Retinal pigment epithelial cell (primary cell): ENCODE data around the gene CROCC.

DNA sequence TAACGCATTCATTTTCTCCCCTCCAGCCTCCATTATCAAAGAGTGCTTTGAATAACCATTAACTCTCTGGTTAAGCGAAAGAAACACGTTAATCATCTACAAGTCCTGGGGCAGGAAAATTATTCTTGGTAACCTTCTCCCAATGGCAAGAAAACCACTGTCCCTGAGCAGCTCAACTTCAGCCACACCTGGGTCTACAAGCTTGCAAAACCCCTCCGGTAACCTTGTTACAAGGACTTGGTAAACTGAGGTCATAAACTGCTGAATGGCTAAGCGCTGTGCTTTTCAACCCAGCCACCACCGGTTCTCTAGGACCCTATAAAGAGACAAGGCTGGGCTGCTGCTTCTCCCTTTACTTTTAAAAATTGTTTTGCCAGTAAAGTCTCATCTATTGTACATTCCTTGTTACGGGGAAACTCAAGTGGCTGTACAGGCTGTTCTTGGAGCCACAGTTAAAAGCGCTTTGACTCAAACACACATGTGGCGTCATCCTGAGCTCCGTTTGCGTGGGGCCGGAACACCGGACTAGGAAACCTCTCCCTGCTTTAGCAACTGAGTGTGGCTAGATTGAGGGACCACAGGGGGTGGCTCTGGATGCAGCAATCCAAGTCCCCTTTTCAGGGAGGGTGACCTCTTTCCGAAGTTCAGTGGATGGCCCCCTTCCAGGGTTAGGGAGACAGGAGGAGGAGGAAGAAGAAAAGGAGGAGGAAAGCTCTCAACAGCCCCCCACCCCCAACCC lies 156.6 kb upstream of the CROCC start:
- RRBS = 95% methylated on average over 1 of the region's 14 CpGs

GRCh38 chr1:16859962-16860448 lies 61.7 kb upstream of the CROCC start:
- RRBS = no CpG with 5 or more reads among the region's 15 CpGs

- RRBS = no CpG with 5 or more reads among the region's 3 CpGs
Measured at GRCh38 chr1:16866966-16867318, 54.8 kb upstream of the CROCC start.

DNA sequence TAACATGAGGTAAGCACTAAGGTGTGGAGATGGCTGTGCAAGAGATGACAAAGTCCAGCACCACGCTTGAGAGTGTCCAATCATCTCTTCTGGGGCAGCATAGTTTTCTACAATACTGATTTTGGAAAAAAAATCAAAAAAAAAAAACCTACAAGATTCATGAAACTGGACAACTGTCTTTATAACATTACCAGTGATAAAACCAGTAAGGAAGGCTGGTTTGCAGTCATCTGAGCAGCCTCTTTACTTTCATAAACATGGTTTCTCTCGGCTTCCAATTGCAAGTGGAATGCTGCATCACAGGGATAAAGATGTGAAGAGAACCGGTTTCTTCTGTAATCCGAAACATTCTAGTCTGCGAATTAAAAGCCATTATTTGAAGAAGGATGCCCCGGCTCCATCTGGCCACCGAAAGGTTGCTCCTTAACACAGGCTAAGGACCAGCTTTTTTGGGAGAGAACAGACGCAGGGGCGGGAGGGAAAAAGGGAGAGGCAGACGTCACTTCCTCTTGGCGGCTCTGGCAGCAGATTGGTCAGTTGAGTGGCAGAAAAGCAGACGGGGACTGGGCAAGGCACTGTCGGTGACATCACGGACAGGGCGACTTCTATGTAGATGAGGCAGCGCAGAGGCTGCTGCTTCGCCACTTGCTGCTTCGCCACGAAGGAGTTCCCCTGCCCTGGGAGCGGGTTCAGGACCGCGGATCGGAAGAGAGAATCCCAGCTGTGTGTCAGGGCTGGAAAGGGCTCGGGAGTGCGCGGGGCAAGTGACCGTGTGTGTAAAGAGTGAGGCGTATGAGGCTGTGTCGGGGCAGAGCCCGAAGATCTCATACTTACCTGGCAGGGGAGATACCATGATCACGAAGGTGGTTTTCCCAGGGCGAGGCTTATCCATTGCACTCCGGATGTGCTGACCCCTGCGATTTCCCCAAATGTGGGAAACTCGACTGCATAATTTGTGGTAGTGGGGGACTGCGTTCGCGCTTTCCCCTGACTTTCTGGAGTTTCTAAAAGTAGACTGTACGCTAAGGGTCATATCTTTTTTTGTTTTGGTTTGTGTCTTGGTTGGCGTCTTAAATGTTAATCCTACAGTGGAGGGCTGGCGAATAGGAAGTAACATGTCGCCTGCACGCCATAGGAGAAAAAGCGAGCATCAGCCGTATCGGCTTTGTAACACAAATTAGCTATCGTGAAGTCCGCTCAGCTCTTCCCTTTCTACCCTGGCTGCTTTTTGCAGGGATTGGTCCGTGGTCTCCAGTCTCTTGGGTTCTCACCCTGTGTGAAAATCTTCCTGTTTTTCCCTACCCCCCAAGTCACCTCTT lies 26.1 kb upstream of the CROCC start:
- RRBS = no CpG with 5 or more reads among the region's 49 CpGs

DNA sequence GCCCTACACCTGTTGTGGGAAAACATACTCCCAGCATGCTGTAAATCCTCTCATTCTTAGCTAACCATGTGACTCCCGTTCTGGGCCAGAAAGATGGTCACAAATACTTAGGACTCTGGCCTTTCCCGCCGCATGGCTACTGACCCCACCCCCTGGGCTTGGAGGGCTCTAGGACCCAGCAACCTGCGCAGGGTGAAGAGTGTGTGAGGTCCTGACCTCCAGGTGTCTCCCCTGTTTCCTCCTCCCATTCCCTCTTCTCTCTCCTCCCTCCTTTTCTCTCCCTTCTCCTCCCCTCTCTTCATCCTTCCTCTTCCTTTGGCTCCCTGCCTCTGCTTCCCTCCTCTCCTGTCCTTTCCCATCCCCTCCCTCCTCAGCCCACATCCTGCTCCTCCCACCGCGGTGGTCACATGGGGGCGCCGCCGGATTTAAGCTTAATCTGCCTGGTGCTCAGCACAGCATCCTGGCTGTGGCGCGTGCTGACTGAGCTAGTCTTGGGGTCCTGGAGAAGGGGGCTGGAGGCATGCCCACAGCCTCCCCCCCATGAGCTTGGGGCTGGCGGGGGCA lies at the start of gene CROCC:
Gene CROCC, plus strand, starts transcription at position 453 of the 564 bp plus-strand sequence.
- RRBS = no CpG with 5 or more reads among the region's 12 CpGs

- RRBS = no CpG with 5 or more reads among the region's 27 CpGs
Measured at GRCh38 chr1:16967937-16968509, 12.4 kb downstream of the MFAP2 start.

DNA sequence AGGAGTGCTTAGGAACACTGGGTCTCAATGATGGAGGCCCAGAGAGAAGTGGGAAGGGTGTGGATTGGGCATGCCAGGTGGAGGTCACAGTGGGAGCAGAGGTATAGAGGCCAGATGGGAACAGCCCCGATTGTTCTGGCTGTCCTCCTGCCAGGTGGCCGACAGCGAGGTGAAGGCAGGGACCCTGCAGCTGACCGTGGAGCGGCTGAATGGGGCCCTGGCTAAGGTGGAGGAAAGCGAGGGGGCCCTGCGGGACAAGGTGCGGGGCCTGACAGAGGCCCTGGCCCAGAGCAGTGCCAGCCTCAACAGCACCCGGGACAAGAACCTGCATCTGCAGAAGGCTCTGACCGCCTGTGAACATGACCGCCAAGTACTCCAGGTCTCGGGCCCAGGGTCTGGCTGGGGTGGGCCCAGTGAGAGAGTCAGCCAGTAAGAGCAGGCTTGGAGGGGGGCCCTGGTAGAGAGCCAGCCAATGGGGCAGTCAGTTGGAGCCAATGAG lies 11.4 kb downstream of the MFAP2 start:
- RRBS = no CpG with 5 or more reads among the region's 12 CpGs

DNA sequence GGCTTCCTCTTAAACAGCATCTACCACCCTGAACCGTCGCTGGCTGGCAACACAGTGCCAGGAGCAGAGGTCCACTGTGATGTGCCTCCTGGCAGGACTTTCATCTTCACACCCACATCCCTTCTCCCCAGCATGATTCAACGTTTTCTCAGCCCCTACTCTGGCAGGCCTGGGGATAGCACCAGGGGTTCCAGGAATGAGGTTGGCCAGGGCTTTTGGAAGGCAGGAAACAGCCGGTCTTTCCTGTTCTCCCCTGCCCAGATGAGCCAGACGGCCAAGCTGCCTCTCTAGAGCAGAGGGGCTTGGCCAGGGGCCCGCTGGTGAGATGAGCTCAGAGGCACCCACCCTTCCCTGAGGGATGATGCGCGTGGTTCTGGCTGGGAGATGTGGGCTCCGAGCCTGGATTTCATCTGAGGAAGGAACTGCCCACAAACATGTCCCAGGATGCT lies 4.3 kb upstream of the MFAP2 start:
- RRBS = no CpG with 5 or more reads among the region's 9 CpGs

GRCh38 chr1:17113166-17113602 lies 6.1 kb downstream of the PADI2 start:
- RRBS = no CpG with 5 or more reads among the region's 3 CpGs

DNA sequence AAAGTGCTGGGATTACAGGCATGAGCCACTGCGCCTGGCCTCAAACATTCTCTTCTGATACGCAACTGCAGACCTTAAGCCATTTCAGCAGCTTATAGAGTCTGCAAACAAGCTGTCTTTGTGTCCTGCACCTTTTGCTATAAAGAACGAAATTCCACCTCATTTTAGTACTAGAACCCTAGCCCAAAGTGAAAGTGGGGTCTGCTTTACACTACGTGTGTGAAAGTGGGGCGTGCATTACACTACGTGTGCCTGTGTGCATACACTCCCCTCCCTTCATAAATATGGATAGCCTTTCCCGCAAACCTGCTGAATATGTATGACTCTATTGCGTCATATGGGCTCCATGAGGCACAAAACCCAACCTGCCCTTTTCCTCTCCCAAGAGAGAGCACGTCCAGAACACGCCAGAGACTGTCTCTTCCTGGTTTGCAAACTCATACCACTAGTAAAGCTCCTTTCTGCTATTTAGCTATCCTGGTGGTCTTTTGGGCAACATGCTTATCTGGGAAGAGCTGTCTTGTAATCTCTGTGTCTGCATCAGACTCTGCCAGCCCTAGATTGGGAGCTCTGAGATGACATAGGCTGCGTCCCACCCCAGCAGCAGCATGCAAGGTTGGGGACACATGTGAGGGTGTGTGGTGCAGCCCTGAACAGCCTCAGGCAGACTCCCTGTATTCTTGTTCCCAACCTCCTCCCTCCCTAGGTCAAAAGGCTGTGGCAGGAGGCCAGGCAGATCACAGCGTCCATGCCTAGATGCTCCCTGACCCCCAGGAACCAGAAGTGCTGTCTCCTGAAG lies 12.5 kb upstream of the PADI1 start:
- RRBS = no CpG with 5 or more reads among the region's 12 CpGs

DNA sequence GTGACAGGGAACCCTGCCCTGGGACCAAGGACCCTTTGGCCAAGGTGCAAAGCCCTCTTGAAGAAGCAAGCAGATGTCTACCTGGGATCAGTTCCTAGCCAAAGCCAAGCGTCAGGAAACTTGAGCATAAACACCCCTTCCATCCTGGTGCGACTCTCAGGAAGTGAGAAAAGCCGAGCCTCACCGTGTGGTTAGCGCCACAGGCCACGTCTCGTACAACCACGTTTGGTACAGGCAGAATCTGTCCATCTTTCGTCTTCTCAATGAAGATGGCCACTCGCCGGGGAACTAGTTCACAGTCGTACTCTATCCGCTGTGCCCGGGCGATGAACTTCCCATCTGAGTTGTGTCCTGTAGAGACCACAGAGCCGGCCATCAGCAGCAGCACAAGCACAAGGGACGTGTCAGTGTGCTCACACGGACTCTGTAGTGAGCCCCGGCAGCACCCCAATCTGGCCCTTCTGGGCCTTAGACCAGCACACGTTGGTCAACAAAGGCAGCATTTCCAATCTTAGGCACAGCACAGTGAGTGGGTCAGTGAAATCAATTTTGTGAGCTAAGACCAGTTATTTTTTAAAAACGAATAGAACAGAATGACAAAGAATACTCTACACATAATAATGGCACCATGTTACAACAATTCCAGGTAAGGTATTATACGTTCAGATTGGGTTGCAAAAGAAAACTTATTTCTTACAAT lies 23.0 kb downstream of the RCC2 start:
- RRBS = 92% methylated on average over 4 of the region's 22 CpGs

DNA sequence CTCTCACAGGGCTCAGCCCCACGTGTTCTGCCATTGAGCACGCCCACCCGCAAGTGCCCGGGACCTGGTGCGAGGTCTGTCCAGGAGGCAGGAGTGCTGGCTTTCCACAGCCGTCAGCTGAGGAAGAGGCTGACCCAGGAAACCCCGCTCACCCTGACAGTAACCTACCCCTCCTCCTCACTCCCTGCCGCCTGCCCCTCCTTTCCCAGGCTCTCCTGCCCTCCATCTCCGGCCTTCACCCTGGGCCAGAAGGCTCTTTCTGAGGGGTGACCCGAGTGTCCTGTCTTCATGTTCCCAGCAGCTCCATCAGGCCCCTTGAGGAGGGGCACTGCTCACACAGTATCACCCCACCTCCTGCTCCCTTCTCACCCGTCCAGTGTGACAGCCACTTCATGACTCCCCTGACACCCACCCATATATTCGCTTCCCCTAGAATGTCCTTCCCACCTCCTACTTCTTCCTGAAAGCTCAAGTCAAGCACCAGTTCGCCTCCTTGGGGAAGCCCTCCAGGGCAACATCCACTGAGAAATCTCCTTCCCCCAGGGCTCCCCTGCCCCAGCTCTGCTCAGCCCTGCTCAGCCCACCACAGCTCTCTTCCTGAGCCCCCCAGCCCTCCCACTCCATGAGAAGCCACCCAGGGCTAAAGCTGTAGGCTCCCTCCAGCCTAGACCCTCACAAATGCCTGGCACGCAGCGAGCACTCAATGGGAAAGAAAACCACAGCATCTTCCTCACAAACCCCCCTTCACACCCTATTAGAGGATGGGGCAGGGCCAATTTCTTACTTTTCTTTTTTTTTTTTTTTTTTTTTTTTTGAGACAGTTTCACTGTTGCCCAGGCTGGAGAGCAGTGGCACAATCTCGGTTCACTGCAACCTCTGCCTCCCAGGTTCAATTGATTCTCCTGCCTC lies 13.3 kb downstream of the RCC2 start:
- RRBS = no CpG with 5 or more reads among the region's 16 CpGs

GRCh38 chr1:17427971-17428276 lies 11.6 kb downstream of the RCC2 start:
- RRBS = no CpG with 5 or more reads among the region's 7 CpGs

- RRBS = 1% methylated on average over 58 of the region's 100 CpGs
Measured at GRCh38 chr1:17437447-17438175, 1.9 kb downstream of the RCC2 start.

- RRBS = under 1% methylated on average over 15 of the region's 88 CpGs
Measured at GRCh38 chr1:17438176-17439102, 1.0 kb downstream of the RCC2 start.

- RRBS = no CpG with 5 or more reads among the region's 21 CpGs
Measured at GRCh38 chr1:17521839-17522600, 17.5 kb upstream of the ARHGEF10L start.

DNA sequence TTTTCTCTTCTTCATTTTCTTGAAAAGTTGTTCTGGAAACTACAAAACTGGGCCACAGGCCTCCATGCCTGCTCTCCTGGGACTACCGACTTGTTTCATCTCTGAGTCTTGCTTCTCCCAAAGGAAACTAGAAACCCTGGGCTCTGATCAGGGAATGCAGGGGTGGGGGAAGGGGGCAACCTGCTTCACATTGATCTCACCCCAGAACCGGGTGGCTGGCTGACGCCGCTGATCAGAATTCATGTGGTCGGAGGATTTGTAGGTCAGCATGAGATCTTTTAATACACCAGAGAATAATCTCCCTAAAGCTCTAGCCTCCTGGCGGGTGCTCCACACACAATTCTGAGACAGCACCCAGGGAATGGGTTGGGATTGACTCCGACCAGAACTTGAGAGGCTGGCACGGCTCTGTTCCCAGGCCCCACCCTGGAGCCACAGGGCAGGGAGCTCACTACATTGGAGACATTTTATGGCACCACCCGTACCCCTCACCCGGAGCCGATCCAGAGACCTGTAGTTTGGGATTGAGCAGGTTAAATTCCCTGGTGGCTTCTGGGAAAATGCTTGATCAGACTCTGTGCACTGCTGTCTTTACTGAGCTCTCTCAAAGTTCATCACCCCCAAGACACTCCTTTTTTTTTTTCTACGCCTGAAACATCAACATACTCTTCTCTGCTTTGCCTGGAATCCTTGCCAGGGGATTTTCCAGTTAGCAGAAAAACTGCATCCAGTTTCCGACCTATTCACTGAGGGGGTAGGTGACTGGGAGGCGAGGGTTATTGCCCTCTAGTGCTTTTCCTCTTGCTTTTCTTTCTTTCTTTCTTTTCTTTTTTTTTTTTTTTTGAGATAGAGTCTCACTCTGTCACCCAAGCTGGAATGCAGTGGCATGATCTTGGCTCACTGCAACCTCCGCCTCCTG lies 12.2 kb upstream of the ARHGEF10L start:
- RRBS = no CpG with 5 or more reads among the region's 15 CpGs

DNA sequence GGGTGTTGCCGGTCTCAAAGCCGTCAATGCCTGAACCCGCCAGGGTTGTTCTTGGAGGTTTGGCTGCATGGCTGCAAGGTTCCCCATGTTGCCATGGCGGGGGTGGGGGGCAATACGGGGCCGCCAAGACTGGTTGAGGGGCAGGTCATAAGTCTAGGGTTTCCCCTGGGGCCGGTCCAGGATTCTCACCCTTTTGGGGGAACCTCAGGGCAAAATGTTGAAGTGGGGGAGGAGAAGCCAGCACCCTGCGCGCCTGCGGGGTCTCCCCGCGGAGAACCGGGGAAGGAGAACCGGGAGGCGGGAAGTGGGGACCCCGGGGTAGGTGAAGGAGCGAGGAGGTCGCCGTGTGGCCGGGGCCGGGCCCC lies 395 bp upstream of the ARHGEF10L start:
- RRBS = 9% methylated on average over 8 of the region's 21 CpGs

- RRBS = no CpG with 5 or more reads among the region's 16 CpGs
Measured at GRCh38 chr1:17569445-17570345, 30.2 kb downstream of the ARHGEF10L start.

GRCh38 chr1:17572113-17572859 lies 32.8 kb downstream of the ARHGEF10L start:
- RRBS = 45% methylated on average over 2 of the region's 16 CpGs